Measurements from ENCODE around the genes CD3G, FOXR1 and C2CD2L.

GRCh38 chr11:118277245-118277776, 13.2 kb upstream of the MPZL2 start:
- RRBS, result no CpG with 5 or more reads among the region's 1 CpG
CAGE:
- cytosol, long polyA plus RNA, result no peak
- long polyA plus RNA, result no peak
- nucleus, long polyA plus RNA, result no peak

- RRBS, result no CpG with 5 or more reads among the region's 5 CpGs
CAGE:
- cytosol, long polyA plus RNA, result no peak
- long polyA plus RNA, result no peak
- nucleus, long polyA plus RNA, result no peak
Measured at GRCh38 chr11:118344049-118344636, at the start of gene CD3G. Gene CD3G, plus strand, starts transcription at chr11:118344344.

DNA sequence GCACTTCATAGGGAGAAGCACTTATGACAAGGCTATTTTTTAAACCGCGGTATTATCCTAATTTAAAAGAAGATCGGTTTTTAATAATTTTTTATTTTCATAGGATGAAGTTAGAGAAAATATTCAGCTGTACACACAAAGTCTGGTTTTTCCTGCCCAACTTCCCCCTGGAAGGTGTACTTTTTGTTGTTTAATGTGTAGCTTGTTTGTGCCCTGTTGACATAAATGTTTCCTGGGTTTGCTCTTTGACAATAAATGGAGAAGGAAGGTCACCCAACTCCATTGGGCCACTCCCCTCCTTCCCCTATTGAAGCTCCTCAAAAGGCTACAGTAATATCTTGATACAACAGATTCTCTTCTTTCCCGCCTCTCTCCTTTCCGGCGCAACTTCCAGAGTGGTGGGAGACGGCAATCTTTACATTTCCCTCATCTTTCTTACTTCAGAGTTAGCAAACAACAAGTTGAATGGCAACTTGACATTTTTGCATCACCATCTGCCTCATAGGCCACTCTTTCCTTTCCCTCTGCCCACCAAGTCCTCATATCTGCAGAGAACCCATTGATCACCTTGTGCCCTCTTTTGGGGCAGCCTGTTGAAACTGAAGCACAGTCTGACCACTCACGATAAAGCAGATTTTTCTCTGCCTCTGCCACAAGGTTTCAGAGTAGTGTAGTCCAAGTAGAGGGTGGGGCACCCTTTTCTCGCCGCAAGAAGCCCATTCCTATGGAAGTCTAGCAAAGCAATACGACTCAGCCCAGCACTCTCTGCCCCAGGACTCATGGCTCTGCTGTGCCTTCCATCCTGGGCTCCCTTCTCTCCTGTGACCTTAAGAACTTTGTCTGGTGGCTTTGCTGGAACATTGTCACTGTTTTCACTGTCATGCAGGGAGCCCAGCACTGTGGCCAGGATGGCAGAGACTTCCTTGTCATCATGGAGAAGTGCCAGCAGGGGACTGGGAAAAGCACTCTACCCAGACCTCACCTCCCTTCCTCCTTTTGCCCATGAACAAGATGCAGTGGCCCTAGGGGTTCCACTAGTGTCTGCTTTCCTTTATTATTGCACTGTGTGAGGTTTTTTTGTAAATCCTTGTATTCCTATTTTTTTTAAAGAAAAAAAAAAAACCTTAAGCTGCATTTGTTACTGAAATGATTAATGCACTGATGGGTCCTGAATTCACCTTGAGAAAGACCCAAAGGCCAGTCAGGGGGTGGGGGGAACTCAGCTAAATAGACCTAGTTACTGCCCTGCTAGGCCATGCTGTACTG, 3.2 kb upstream of the TTC36 start:
- RRBS, result no CpG with 5 or more reads among the region's 11 CpGs
CAGE:
- cytosol, long polyA plus RNA, result no peak
- long polyA plus RNA, result no peak
- nucleus, long polyA plus RNA, result no peak

GRCh38 chr11:118524867-118526073, 2.0 kb upstream of the TTC36 start:
- RRBS, result 94% methylated on average over 5 of the region's 16 CpGs
CAGE:
- cytosol, long polyA plus RNA, result no peak
- long polyA plus RNA, result no peak
- nucleus, long polyA plus RNA, result start-site peak on the minus strand at chr11:118525380-118525591, 39 and 22 reads in 2 replicates

- RRBS, result no CpG with 5 or more reads among the region's 10 CpGs
CAGE:
- cytosol, long polyA plus RNA, result no peak
- long polyA plus RNA, result no peak
- nucleus, long polyA plus RNA, result no peak
Measured at GRCh38 chr11:118543829-118544515, 13.0 kb downstream of the TMEM25 start.

DNA sequence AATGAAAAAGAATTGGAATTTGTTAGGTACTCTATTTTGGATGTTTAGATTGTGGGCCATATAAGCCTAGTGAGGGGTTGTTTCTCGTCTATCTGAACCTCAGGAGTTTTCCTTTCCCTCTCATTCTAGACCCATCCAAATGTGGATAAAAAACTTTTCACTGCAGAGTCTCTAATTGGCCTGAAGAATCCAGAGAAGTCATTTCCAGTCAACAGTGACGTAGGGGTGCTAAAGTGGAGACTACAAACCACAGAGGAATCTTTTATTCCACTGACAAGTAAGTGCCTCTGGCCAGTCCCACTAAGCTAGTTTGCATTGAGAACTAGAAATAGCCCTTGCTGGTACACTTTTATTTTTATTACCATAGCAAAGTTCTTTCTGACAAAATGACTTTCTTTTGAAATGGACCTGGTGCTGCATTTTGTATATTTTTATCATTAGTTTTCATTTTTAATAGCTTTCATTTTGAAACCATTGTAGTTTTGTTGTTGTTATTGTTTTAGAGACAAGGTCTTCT, 14.8 kb upstream of the PHLDB1 start:
- RRBS, result no CpG with 5 or more reads among the region's 2 CpGs
CAGE:
- cytosol, long polyA plus RNA, result no peak
- long polyA plus RNA, result no peak
- nucleus, long polyA plus RNA, result no peak

- RRBS, result no CpG with 5 or more reads among the region's 28 CpGs
CAGE:
- cytosol, long polyA plus RNA, result no peak
- long polyA plus RNA, result no peak
- nucleus, long polyA plus RNA, result no peak
Measured at GRCh38 chr11:118645167-118645984, 34.1 kb downstream of the TREH start.

DNA sequence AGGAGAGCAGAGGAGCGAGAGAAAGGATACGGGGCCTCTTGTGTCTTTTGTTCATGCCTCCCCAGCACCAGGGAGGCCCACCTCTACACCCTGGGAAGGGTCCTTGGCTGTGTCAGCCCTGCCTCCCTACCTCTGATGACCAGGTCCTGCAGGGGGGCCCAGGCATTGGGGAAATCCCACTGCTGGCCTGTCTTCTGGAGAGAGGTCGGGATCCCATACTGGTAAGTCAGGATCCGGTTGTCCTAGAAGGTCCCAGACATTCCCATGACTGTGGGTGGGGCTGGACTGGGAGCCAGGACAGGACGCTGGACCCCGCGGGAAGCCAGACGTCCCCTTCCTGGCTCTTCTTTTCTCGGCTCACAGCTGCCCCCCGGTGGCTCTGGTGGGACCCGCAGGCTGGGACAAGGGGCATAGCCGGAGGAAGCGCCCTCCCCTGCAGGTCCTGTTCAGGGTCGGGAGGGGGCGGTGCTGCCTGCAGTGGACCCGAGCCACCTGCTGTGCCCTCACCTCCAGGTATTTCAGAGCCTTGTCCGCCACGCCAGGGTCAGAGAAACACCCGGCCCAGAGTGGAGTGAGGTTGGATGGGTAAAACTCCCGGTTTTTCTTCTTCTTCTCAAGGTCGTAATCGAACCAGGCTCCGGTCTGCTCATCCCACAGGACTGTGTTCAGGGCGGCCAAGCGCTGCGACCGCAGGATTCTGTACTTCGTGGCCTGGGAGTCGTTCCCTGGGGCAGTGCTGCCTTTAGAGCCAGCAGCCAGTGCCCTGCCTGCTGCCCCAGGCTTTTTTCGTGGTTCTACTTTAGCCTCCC, 20.0 kb downstream of the TREH start:
- RRBS, result 3% methylated on average over 4 of the region's 30 CpGs
CAGE:
- cytosol, long polyA plus RNA, result no peak
- long polyA plus RNA, result no peak
- nucleus, long polyA plus RNA, result no peak

DNA sequence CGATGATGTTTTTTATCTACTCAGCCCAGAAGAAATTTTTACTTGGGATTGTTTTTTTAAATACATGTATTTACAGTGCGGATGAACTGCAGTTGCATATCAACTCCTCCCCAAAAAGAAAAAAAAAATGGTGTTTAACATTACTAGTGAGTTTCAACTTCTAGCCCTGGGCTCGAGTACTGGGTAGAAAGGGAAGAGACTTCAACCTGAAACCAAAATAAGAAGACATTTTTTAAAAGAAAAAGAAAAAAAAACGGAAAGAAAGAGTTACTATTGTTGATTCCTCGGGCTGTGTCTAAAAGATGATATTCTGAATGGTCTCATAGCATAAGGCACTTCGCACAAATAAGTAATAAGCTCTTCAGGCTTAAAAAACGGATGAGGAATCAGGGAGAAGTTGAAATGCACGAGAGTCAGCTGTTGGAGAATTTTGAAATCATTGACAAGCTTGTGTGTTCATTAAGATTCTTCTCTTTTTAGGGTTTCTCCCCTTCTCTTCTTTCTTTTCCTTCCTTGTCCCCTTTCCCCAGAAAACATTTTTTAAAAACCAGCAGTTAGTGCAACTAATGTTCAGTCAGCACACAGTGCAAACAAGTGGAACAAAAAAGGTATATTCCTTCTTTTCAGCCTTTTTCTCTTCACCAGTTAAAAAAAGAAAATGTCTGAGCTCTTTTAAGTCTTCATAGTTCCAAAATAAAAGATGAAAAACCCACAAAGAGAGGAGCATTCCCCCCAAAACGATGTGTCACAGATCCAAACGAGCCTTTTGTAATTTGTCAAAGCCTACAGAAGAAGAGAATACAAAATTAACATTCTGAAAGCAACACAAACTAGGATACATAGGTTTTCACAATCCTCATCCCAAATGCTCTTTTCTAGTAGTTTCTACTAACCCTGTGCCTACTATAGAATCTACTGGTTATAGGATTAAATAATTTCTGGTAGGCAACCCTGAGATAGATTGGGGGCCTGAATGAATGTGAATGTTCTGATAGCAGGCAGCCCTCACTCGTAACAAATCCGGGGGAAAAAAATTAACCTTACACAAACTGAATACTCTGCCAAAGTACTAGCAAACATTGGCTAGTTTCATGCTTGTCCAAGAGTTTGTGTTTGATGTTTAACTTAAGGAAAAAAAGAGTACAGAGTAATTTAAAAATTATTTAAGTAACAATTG, 39.3 kb downstream of the DDX6 start:
- RRBS, result no CpG with 5 or more reads among the region's 12 CpGs
CAGE:
- cytosol, long polyA plus RNA, result no peak
- long polyA plus RNA, result no peak
- nucleus, long polyA plus RNA, result no peak

DNA sequence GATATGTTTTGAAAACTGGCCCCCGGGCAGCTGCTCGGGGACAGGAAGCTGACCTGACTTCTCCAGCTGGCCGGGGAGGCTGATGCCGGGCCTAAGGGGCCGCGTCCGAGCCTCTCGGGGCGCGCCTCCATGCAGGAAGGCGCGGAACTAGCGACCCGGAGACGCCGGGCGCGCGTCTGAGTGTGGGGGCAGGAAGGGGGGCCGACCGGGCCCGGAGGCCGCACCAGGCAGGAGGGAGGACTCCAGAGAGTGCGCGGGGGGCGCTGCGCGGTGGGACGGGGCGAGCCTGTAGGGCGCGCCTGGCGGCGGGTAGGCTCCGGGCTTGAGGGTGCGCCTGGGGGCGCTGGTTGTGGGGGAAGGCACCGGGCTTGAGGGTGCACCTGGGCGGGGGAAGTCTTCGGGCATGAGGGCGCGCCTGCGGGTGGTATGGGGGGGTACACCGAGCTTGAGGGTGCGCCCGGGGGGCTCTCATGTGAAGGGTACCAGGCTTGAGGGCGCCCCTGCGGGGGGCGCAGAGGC, 662 bp upstream of the DDX6 start:
- RRBS, result 2% methylated on average over 34 of the region's 49 CpGs
CAGE:
- cytosol, long polyA plus RNA, result no peak
- long polyA plus RNA, result no peak
- nucleus, long polyA plus RNA, result no peak

DNA sequence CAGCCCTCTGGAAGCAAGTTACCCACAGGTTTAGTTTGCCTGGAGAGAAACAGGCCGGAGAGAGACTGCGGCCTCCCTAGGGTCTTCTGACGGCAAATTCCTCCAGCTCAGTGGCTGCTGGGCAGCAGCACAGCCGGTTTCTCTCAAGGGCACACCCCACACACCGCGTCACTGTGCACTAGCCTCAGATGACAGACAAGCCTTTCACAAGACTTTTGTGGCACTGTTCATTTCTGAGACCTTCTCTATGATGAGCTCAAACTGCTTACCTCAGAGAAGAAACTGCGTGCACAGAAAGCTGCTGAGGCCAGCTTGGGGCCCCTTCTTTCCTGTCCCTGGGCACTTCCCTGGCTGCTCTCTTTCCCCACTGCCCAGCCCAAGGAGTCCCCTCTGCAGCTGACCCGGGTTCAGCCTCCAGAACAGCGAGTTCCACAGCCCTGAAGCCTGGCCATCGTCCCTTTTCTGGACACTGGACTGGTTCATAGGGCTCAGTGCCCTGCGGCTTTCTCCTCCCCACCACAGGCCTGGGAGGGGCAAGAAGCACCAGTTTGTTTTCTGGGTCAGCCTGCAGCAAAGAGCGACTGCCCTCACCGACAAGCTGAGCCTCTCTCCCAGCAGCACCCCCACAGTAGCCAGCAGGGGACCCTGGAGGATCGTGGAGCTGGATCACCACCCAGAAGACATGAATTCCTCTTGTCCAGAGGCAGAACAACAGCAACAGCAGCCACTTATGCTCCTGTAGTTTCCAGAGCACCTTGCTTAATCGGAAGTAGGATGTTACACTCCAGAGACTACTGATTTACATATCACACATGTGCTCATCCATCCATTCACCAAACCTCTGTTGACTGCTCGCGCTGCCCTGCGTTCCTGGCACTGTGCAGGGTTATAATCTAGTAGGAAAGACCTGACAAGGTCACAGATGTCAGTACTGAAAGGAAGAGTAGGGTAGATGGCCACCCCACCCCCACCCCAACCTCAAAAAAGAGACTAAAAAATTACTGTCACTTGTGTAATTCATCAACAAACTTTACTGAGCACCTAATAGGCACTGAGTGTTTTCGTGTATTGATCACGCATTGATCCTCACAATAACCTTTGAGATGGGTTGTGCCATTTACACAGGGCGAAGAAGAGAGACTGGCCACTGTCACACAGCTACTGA, 13.2 kb upstream of the CXCR5 start:
- RRBS, result 21% methylated on average over 3 of the region's 21 CpGs
CAGE:
- cytosol, long polyA plus RNA, result no peak
- long polyA plus RNA, result no peak
- nucleus, long polyA plus RNA, result no peak

DNA sequence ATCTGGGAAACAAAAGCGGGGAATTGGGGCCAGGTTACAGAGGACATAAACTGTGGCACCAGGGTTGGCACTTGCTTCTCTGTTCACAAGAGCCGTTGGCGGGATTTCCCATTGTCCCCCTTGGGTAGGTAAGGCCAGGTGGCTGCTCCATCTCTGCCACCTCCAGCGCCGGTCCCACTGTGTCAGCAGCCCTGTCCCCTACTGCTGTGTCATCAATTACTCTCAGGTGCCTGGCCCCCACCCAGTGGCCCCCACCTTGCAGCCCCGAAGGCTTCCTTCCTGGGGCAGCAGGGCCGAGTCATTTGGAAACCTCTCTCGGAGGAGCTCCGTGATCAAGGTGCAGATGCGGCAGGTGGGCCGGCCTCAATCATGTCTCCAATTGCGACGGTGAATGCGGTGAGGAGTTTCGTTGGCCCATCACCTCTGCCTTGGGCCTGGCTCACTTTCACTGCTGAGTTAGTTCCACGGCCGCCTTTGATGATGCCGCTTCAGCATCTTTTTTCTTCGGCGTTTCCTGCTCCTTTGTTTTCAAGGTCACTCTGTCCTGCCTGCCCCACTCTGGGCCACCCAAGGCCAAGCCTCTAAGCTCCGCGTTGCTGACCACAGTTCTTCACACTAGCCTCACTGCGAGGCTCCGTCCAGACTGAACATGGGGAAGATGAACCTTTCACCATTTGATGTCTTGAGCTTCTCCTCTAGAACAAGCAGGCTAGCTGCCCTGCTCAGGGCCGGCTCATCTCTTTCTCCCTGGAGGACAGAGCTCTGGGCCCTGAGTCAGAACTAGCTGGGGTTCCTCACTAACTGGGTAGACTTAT, 11.2 kb upstream of the CXCR5 start:
- RRBS, result no CpG with 5 or more reads among the region's 25 CpGs
CAGE:
- cytosol, long polyA plus RNA, result no peak
- long polyA plus RNA, result no peak
- nucleus, long polyA plus RNA, result no peak

DNA sequence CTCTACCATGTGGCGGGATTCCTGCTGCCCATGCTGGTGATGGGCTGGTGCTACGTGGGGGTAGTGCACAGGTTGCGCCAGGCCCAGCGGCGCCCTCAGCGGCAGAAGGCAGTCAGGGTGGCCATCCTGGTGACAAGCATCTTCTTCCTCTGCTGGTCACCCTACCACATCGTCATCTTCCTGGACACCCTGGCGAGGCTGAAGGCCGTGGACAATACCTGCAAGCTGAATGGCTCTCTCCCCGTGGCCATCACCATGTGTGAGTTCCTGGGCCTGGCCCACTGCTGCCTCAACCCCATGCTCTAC, 10.5 kb downstream of the CXCR5 start:
- RRBS, result no CpG with 5 or more reads among the region's 10 CpGs
CAGE:
- cytosol, long polyA plus RNA, result no peak
- long polyA plus RNA, result no peak
- nucleus, long polyA plus RNA, result no peak

DNA sequence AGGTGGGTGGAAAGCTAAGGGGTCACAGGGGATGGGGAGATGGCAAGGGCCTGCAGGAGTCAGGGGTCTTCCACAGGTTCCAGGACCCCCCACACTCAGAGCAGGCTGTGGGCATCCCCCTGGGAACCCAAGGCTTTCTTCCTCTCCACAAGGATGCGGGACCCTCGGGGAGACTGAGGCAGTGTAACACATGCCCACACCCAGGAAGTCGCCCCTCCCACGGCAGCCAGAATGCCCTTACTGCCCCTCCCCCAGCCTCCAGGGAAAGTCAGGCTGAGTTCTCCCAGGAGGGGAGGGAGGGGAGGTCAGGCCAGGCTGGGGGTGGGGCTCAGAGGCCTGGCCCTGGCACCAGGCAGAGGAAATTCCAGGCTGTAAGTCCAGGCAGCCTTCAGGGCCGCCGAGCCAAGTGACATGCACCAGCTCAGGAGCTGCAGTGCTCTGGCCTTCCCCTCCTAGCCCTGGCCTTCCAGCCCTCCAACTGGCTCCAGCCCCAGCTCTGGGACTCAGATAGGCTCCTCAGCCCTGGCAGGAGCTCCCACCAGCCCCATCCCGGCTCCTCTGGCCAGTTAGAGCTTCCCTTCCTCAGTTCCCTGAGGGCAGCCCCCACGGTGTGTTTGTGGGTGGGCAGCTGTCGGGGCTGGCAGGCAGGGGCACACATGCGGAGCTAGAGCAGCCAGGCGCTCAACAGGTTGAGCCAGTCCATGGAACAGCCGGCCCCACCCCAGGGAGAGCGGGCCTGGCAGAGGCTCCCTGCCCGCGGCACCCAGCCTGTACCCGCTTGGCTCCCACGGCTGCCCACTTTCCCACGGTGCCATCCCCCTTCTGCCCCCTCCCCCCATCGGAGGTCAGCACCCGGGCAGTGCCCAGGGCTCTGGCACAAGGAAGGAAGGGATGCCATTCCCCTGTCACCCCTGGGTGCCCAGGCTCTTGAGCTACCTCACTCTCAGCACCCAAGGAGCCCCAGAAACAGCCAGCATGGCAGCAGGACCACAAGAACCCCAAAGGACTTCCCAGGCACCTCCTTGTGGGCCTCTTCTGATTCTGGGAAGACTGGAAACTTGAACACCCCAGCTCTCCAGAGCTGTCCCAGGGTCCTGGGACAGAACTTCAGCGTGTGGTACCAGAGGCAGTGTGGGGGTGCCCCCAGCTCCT, 3.5 kb downstream of the BCL9L start:
- RRBS, result no CpG with 5 or more reads among the region's 21 CpGs
CAGE:
- cytosol, long polyA plus RNA, result no peak
- long polyA plus RNA, result no peak
- nucleus, long polyA plus RNA, result no peak

DNA sequence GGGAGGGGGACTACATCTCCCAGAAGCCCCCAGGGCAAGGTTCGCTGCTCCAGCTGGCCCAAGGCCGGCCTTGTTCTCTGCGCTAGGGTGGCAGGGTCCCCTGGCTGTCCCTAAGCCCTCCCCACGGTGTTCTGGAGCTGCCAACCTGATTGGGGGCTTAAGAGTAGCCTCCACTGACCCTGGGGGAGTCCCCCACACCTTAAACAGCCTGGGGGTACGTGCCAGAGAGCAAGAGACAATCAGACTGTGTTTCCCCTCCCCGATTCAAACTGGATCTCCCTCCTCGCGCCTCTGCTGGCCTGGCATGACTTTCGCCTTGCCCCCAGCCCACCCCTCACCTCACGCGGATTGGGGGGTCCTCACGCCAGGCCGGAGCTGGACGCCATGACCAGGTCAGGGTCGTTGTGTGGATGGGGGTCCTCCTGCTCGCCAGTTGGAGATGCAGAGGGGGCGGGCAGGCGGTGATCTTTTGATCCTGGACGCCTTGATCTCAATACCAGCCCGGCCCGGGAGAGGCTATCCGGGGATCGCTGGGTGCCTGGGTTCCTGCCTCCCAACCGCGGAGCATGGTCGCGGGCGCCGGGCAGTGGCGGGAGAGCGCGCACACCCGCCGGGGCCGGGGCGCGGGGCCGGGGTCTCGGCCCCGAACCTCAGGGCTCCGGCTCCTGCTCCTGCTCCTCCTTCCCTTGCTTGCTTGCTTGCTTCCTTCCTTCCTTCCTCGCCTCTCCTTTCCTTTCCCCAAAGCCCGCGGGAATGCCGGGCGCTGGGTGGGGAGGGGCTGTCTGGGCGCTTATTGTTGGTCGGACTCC, 622 bp downstream of the BCL9L start:
- RRBS, result 1% methylated on average over 8 of the region's 48 CpGs
CAGE:
- cytosol, long polyA plus RNA, result no peak
- long polyA plus RNA, result no peak
- nucleus, long polyA plus RNA, result no peak

DNA sequence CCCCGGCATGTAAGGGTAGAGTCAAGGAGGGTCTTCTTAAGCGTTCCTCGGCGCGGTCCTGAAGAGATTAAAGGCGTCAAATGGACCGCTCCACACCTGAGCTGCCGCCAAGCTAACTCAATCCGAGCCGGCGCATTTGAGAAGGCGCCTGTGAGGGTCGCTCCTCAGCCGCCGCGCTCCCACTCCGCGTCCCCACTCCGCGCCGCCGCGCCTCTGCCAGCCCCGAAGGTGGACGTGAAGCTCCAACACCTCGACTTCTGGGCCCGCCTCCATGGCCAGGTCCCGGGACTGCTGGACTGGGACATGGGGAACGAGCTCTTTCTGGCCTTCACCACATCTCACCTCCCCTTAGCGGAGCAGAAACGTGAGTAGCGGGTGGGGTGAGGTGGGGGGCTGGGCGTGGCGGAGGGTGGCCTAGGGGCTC, at the start of gene FOXR1:
Gene FOXR1 (plus strand): TSS at position 133 of the 424 bp plus-strand sequence.
- RRBS, result no CpG with 5 or more reads among the region's 34 CpGs
CAGE:
- cytosol, long polyA plus RNA, result no peak
- long polyA plus RNA, result no peak
- nucleus, long polyA plus RNA, result no peak

- RRBS, result no CpG with 5 or more reads among the region's 20 CpGs
CAGE:
- cytosol, long polyA plus RNA, result no peak
- long polyA plus RNA, result no peak
- nucleus, long polyA plus RNA, result no peak
Measured at GRCh38 chr11:119021254-119022392, 3.1 kb downstream of the TRAPPC4 start.

GRCh38 chr11:119106461-119107737, at the start of gene C2CD2L:
Gene C2CD2L, plus strand, starts transcription at chr11:119107344.
- RRBS, result 2% methylated on average over 44 of the region's 73 CpGs
CAGE:
- cytosol, long polyA plus RNA, result no peak
- long polyA plus RNA, result no peak
- nucleus, long polyA plus RNA, result no peak

- RRBS, result 100% methylated on average over 3 of the region's 23 CpGs
CAGE:
- cytosol, long polyA plus RNA, result no peak
- long polyA plus RNA, result no peak
- nucleus, long polyA plus RNA, result no peak
Measured at GRCh38 chr11:119179438-119180333, 5.6 kb upstream of the NHERF4 start.

DNA sequence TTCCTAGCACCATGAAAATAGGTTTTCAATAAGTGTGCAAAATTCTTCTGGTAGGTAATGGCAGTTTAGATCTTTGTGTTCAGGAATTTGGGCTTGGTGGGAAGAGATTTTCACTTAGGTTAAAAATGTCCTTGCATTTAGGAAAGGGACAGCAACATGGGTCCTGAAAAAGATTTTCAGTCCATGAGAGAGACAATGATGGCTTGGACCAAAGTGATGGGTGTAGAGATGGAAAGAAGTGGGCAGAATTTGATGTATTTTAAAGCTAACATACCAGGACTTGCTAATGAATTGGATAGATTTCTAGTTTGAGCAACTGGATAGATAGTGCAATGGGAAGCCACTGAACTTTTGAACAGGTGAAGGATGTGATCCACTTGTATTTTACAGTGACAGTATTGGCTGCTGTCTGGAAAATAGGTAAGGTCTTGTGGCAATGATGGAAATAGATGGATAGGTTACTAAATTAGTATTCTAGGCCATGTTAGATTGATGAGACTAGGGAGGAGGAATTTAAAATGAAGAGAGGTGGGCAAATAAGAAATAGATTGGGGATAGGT, 35.6 kb downstream of the CBL start:
CAGE:
- cytosol, long polyA plus RNA, result no peak
- long polyA plus RNA, result no peak
- nucleus, long polyA plus RNA, result no peak

All from IMR-90 (cell line).